ENCODE measurements around a stretch of chr2.

GRCh38 chr2:3537169-3537622 is 17.9 kb upstream of the ADI1 start:
- RRBS = no CpG with 5 or more reads among the region's 7 CpGs

- RRBS = 26% methylated on average over 13 of the region's 36 CpGs
Observed at GRCh38 chr2:3704038-3704516, 702 bp downstream of the DCDC2C start.

DNA sequence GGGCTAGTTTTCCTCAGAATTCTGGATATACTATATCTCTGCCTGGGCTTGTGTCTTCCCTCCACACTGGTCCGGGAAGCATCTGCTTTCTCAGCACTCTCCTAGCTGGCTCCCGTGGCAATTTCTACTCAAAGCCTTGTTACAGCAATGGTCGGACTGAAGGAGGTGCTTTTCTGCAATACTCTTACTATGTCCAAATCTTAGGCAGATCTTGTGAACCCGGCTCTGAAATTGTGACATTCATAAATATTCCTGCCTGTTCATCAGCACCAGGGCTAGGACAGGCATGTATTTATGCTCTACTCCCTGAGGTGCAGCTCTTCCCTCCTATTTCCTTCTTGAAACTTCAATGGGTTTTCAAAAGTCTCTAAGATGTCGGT is 868.9 kb downstream of the DCDC2C start:
- RRBS = no CpG with 5 or more reads among the region's 5 CpGs

DNA sequence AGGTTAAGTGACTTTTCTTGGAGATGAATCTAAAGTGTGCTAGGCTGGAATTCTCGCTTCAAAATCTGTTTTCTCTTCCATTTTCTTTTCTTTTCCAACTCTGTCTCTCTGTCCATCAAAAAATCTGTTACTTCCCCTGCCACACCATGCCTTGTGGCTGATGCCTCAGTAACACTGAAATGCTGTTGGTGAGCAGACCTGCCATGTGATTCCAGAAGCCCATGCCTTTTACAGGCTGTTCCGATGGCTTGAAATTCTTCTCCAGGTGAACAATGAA is 633.2 kb upstream of the SOX11 start:
- RRBS = no CpG with 5 or more reads among the region's 2 CpGs

DNA sequence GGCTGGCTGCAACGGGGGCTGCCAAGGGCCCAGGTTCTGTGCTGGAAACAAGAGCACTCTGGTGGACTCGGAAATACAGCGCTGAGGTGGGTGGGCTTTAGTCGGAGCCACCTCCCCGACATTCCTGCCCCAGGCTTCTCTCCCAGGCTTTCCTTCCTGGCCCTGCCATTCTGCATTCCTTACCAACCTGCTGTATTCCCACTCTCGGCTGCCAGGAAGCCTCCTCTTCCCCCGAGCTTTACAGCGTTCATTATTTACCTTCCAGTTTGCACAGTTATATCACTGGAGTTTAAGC is 246.3 kb downstream of the SOX11 start:
- RRBS = no CpG with 5 or more reads among the region's 8 CpGs

DNA sequence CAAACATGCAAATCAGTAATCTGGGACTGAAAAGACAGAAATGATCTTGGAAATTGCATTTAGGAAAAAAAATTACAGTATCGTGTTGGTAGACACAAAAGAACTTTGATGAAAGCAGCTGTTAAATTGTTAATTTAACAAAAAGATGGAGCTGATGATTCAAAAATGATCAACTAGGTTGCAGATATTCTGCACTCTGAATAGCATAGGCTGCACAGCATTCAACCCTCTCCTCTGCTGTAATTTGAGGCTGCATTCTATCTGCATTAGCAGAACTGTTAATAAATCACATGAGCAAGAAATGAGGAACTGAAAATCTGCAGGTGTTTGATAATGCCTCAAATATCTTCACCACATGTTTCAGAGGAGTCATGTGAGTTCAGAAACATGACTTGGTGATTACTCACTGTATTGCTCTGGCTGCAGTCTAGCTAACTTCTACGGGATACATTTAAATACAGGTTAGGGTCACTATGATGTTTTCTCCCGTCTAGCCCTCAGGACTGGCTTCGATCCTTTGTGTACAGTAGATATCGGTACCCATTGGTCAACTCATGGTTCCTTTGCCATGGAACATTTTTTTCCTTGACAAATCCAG is 520.2 kb downstream of the CMPK2 start:
- RRBS = no CpG with 5 or more reads among the region's 5 CpGs

DNA sequence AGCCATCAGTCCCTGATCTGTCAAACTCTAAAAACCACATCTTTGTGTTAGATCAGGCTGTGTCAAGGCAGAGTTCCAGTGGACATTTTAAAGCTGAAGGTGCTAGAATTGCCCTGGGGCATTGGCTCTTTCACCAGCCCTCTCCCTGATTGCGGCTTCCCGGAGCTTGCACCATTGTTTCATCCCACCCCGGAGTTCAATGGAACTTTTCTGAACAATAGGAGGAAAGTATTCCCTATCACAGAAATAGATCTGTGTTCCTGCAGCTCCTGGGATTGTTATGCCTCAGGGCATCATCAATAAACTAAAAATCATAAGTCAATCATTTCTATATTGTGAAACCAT is 110.3 kb downstream of the RNF144A start:
- RRBS = no CpG with 5 or more reads among the region's 3 CpGs

- RRBS = no CpG with 5 or more reads among the region's 9 CpGs
Observed at GRCh38 chr2:7028291-7028925, 111.2 kb downstream of the RNF144A start.

DNA sequence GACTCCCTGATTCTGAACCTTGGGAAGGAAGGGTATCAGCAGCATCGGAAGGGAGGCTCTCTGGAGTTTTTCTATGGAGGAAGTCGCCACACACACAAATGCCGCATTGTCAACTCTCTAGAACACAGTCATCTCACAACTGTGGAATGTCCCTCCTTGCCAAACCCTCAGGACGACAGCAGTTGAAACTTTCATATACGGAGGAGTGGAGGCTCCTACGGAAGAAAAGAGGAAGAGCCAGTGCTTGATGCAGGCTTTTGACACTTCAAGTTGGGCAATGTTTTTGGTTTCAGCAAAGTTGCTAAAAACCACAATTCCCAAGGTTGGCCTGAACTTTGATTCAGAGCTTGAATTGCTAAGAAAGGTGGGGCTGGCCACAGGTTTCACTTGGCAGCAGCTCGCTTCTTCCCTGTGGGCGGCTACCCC is 856.1 kb downstream of the RNF144A start:
- RRBS = no CpG with 5 or more reads among the region's 8 CpGs

DNA sequence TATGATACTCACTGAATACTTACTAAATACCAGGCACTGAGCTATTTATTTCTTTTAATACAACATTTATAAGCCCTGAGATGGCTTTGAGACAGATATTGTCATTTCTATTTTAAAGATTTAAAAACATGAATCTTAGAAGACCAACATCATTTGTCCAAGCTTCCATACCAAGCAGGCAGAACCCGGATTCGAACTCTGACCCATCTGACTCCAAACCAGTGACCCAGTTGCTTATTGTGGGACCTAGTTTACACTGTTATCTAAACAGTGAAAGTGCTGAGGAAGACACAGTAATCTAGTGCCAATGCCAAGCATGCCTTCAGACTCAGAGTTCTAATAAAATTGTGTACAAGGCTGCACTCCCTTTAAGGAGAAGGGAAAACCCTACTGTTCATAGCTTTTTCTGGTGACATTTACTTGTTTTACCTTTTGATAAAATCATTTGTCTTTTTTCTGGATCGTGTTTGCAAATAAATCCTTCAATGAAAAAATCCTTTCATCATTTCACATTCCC is 558.7 kb upstream of the ID2 start:
- RRBS = no CpG with 5 or more reads among the region's 3 CpGs

DNA sequence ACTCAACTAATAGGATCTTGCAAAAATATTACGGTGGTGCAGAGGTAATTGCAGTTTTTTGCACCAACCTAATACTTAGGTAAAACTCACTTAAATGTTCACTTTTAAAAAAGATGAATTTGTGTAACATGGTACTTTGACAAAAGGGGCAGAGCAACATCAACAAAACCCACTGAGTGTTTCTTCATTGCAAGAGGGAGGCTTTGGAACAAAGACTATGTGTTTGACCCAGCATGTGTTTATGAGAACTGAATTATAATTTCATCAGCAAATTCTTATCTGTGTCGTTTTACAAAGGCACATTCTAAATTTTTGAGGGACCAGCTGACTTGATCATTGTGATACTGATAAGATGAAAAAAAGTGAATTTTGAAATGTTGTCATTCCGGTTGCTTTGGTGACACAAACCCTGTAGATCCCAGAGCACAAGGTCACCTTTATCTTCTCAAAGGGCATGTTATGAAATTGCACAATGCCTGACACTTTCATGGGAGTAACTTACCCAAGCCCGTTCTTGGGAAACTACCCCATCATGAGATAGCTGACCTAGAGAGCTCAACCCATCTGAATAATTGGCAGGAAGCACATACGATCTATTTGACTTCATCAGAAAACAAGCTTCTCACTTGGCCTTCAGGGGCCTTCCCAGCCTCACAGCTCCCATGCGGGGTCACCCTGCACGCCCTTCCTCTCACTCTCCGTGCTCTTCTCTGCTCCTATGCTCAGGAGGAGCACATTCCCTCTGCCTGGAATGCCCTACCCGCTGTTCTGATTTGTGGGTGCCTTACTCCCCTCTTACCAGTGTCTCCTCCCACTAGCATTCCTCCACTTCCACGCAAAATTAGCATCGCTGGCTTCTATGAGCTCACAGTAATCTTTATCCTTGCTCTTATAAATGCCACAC is 556.1 kb upstream of the ID2 start:
- RRBS = no CpG with 5 or more reads among the region's 11 CpGs

DNA sequence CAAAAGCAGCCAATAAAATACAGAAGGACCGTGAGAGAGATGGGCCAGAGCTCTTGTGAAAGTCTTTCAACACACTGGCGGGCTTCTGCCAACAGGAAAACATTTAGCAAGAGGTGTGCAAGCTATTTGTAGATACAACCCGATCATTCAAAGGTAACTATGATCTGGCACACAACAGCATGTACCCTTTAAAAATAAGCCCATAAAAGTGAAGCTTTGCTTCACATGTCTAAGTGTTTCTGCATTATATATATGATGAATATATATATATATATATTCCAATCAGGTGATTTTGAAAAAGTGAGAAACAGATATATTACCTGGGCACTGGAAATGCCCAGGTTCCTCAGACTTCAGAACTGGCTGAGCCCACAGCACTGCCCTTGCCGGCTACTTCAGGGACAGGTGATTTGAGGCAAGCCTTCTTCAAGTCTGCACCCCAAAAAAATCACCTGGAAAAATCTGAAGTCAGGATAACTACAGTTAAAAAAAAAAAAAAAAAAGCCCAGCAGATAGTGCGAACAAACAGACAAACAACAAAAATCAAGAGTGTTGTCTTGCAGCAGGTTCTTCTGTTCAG is 267.8 kb upstream of the ID2 start:
- RRBS = no CpG with 5 or more reads among the region's 5 CpGs

DNA sequence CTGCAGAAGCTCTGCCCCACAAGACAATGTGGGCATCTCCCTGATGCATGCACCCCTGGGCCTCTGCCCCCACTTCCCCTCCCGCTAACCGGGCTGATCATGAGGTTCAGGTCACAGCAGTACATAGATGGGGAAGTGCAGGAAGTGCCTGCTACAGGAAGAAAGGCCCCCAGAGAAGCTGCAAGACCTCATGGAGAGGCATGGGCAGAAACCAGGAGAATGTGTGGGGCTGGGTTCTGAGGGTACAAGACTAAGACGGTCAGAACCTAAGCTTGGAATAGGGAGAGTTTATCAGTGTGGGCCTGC is 243.3 kb upstream of the ID2 start:
- RRBS = no CpG with 5 or more reads among the region's 3 CpGs

DNA sequence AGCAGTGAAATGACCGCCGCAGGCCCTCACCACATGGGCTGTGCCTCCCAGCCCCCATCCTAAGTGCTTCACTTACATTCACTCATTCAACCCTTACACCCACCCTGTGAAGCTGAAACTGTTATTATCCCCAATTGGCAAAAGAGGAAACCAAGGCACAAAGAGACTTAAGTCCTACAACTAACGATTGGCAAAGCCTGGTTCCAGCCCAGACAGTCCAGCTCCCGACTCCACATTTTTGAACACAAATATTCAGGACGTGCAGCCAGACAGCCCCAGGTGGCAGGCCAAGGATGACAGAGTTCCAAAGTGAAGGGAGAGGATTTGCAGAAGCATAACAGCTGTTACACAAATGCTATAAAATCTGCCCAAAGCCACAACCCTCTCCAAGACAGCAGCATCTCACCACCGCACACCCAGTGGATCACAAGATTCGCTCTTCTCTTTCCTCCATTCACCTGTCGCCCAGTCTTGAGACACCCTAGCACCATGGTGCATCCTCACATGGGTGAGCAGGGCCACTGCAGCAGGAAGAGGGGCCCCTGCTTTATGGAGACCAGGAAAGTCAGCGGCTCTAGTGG is 227.1 kb upstream of the ID2 start:
- RRBS = no CpG with 5 or more reads among the region's 9 CpGs

DNA sequence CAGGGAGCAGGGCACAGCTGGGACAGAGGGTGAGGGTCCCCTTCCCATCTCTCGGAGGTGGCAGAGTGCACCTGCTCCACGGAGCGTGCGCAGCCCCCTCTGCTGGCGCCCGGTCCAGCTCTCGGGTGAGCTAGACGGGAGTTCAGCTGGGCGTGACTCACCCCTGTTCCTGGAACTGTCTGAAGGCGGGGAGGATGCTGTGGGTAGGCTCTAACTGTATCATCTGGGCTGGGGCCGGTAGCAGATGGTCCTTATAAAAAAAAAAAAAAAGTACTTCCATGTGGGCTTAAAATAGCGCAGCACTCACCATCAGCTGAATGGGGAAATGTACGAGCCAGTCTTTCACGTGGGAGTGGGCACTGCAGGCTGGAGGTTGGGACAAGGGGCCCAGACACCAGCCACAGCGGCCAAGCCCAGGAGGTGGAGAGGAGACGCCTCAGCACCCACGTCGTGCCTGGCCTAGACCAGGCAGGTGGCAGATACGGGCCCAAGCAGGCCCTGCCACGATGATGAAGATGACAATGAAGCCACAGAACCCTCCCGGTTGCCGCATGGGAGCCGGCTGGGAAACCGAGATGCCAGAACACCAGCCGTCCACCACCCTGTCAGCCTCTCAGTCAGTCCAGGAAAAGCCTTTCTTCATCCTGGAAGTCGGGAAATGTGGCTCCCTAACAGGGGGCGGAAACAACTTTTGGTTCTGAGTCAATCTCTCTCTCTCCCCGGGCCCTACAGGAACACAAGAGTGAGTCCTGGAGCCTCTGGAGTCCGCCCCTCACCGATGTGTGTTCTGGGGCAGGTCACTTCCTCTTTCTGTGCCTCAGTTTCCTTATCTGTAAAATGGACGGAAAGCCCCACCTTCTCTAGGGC is 136.6 kb upstream of the ID2 start:
- RRBS = no CpG with 5 or more reads among the region's 31 CpGs

GRCh38 chr2:8567018-8567480 is 114.8 kb upstream of the ID2 start:
- RRBS = no CpG with 5 or more reads among the region's 8 CpGs

DNA sequence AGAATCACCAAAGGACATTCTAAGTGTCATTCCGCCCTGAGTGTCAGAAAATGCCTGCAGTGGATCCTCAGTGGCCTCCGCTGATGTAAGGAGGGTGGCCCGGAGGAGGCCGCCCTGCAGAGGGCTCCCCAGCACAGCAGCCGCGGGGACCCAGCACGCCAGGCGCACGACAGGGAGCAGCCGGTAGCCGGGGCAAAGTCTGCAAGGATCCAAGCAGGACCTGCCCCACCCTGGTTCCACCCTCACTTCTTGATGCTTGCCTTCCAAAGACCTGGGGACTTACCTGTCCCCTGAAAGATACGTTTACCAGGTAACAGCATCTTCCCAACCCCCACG is 54.1 kb upstream of the ID2 start:
- RRBS = 93% methylated on average over 6 of the region's 13 CpGs

GRCh38 chr2:8645052-8645446 is 36.8 kb upstream of the ID2 start:
- RRBS = 89% methylated on average over 4 of the region's 24 CpGs

GRCh38 chr2:8693332-8693602 is 11.4 kb downstream of the ID2 start:
- RRBS = 4% methylated on average over 6 of the region's 19 CpGs

DNA sequence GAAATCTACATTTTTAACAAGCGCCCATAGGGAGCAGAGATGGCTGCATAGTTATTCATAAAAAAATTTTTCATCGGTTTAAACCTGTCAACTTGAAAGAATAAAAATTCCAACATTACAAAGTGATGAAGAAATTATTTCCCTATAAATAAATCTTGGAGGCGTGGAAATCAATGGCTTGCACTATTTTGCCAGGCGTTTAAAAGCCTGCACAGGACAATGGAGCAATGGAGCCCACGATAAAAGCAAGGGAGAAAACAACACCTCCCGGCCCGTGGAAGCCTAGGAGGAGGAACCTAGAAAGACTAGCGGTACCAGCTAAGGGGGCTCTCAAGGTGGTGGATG is 648 bp downstream of the KIDINS220 start:
- RRBS = no CpG with 5 or more reads among the region's 8 CpGs